Sternocleidomastoid (tissue), 1 donor: ENCODE measurements around a stretch of chr14.

DNA sequence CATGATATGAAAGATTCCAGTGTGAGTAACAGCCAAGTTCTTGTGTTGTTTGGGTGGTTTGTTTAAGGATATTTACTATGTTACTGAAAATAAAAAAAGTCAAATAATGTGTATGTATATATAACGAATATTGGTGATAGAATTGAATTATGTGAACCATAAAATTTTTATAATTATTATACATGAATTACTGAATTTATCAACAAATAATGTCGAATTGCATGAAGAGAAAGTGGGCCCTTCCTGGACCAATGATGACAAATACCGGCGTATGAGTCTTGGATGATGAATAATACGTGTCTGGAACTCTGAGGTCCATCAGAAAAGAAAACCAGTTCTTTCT, 65.2 kb upstream of the RTL1 start:
- PRO-cap = no peak

- PRO-cap = no peak
Measured at GRCh38 chr14:101400882-101401344, 360.6 kb upstream of the PPP2R5C start.

GRCh38 chr14:101535009-101535668, 226.4 kb upstream of the PPP2R5C start:
- PRO-cap = unidirectional peak, plus-strand start at chr14:101535491

DNA sequence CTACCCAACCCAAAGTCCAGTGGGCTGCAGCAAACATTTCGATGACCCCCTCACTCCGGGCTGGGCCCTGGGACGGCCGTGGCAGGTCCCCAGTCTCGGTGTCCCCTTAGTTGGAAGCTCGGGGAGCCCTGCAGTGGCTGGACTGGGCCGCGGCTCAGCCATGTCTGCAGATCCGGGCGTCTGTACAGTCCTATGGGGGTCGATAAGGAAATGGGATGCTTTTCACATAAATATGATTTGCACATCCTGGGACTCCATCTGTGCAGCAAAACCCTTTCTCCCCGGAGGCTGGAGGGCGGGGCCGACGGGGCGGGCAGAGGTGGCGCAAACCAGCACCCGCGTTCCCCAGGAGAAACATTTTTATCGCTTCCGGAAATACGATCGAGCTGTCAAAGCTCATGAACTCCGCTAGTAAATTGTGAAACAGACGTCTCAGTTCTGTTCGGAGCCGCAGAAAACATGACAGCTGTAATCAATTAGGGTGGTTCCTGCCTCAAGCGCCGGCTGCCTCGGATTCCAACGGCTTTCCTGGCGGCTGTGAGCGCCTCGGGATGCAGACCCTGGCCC, 177.4 kb upstream of the PPP2R5C start:
- PRO-cap = no peak

DNA sequence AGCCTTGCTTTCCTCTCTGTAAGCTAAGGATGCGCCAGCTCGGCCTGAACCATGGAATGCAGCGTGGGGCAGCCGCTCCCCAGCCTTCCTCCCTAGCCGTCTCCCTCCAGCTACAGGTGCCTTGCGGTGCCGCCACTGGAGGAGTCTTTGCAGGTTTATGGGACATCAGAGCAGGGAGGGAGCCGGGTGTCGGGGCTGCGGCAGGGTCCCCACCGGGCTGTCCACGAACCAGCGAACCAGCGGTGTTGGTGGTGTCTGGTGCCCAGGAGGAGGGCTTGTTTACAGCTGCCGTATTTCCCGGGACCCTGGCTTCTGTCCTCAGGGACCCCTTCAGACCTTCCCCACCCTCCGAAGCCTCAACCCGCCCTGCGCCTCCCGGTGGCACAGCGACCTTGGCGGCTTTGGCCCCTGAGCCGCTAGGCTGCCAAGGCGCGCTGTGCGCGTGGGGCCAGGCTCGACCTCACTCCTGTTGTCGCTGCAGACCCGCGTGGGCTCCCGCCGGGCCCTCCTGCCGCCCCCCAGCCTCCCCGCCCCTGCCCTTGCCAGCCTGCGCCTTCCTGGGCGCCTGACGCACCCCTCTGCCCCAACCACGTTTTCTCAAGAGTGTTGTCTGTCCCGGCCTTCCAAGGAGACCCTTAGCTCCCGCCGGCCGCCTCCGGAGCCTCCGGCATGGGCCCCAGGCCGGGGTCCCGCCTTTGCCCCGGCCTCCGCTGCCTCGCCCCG, 19.6 kb downstream of the PPP2R5C start:
- PRO-cap = no peak

- PRO-cap = no peak
Measured at GRCh38 chr14:101805405-101806118, 44.1 kb downstream of the PPP2R5C start.

- PRO-cap = no peak
Measured at GRCh38 chr14:101811787-101812648, 50.5 kb downstream of the PPP2R5C start.

GRCh38 chr14:101911603-101911940, 52.8 kb upstream of the DYNC1H1 start:
- PRO-cap = no peak

- PRO-cap = no peak
Measured at GRCh38 chr14:101962254-101962892, 2.0 kb upstream of the DYNC1H1 start.

- PRO-cap = no peak
Measured at GRCh38 chr14:101994057-101994552, 29.7 kb downstream of the DYNC1H1 start.

GRCh38 chr14:102004775-102005327, 40.5 kb downstream of the DYNC1H1 start:
- PRO-cap = no peak

- PRO-cap = no peak
Measured at GRCh38 chr14:102042324-102042795, 44.5 kb downstream of the HSP90AA1 start.

- PRO-cap = no peak
Measured at GRCh38 chr14:102408260-102409353, 45.9 kb downstream of the TECPR2 start.

DNA sequence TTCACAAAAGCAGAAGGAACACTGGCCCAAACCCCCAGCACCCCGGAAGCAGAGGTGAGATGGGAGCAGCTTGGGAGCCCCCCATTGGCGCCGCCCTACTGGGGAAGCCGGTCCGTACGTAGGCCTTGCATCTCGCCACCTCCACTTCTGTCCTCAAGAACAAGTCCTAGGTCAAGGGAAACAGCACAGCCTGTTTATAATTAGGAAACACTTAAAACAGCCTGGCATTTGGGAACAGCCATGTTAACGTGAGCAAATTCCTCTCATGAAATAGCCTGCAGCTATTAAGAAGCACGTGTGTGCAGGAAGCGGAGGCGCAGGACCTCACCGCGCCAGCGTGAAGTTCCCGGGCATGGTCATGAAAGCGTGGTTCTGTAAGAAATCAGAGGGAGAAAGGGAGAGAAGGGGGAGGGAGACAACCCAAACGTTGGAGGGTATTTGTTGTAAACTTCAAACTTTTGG, 7.7 kb downstream of the ANKRD9 start:
- PRO-cap = no peak

- PRO-cap = no peak
Measured at GRCh38 chr14:102517158-102517970, 7.8 kb upstream of the ANKRD9 start.

GRCh38 chr14:102592465-102592558, 137 bp upstream of the RCOR1 start:
- PRO-cap = no peak

DNA sequence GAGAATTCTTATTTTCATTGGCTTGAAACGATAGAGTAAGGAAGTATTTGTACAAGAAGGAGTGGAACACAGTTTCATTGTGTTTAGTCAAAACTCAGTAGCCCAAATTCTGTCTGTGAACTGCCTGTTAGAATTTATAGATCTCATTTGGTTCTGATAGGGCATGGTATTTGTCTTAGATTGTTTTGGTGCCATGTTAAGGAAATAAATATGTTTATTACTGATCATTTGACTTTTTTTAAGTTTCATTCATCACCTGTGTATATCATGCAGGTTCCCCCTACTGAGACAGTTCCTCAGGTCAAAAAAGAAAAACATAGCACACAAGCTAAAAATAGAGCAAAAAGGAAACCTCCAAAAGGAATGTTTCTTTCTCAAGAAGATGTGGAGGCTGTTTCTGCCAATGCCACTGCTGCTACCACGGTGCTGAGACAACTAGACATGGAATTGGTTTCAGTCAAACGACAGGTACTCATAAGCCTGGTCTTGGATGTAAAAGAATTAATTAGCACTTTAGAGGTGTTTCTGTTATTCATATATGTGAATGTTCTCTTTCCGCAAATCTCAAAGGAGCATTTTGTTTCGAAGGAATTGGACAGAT, 63.0 kb upstream of the TRAF3 start:
- PRO-cap = no peak

DNA sequence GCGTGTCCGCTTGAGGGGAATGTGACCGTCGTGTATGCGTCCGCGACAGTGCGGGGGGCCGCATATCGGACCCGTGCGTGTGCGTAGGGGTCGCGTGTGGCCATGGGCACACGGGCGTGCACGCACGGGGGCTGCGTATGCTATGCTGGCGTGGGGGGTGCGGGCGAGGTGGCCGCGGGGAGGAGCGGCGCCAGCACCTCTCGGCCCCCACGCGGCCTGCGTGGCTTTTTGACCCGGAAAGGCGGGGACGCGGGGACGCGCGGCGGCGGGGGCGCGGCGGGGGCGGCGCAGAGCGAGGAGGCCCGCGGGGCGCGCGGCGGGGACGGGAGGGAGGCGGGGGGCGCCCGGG, 396 bp upstream of the TRAF3 start:
- PRO-cap = bidirectional peak, plus-strand start outside the sequence, minus-strand start at position 230 of the sequence

- PRO-cap = no peak
Measured at GRCh38 chr14:102918060-102918429, 4.4 kb upstream of the AMN start.

- PRO-cap = no peak
Measured at GRCh38 chr14:102923696-102924369, 1.4 kb downstream of the AMN start.